Iris pigment epithelial cell (primary cell): ENCODE results near the gene ATL2.

DNA sequence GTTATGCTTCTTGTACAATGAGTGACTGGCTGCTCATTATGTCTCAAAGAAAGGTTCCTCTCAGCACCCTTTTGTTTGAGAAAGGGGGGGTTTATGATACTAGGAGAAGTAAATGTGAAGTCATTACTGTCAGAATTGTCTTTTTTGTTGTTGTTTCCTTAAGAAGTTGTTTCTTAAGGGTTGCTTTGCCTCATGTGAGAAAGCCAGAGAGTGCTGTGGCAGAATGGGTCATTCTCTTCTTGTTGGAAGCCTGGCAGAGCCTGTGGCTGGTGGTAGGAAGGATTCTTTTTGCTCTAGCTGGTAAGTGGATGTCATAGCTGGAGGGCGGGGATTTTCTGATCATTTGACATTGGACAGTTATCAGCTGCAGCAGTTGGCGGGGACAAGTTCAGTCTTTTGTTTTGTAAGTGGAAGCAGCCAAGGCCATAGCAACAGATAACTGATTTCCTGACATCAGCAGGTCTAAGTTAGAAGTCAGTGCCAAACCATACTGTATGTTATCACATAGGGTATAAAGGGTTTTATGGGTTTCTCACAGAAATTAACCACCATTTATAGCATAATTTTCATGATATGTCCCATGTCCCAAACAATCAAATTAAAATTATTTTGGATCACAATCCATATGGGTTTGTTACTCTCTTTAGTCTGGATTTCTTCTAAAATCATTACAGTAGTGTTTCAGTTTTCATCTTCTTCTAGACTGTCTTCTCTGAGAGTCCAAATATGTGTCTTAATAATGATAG lies 5.4 kb upstream of the RMDN2 start:
- RRBS = no CpG with 5 or more reads among the region's 2 CpGs

- RRBS = no CpG with 5 or more reads among the region's 10 CpGs
Measured at GRCh38 chr2:37923679-37924078, 1.4 kb upstream of the RMDN2 start.

GRCh38 chr2:38075661-38075885 lies 378 bp downstream of the CYP1B1 start:
- RRBS = 3% methylated on average over 9 of the region's 20 CpGs

DNA sequence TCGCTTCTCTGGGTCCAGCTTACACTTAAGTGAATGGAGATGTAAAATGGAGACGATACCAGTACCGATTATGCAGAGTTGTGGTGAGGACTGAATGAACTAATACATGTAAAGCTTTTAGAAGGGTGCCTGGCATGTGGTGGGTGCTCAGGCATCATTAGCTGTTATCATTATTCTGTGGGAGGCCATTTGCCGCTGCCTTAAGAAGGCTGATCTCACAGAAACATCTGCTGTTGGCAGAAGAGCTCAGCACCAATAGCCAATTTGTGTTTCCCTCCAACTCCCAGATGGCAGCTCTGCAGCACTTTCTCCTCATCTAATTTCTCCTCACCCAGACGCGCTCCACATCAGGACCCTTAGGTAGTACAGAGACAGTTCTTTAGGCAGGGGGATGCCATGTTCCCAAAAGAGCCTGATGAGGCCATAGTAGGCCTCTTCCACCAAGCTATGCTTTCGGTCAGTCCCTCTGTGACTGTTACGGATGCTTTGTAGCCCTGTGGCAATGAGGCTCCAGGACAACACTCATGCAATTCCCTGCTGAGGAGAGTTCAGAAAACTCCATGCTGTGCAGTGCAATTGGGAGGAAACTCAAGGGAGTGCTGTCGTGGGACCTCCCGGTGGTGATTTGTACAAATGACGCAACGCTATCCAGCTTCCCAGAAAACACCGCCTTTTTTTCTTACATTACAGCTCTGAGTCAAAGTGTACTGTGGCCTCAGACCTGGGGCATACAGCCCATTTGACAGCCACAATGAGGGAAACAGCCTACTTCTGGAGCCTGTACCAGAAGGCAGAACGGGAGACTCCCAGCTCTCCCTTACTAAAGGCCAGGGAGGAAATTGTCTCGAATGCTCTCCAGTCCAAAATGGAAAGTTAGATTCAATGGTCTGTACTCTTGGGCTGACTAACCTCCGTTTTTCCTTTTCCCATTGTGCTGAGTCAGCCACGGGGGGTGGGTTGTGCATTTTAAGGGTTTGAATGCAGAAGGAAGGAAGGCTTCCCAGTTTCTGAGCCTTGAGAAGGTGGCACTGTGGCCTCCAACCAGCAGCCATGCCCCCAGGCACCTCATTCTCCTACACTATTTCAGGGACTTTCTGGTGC lies 16.1 kb upstream of the CYP1B1 start:
- RRBS = no CpG with 5 or more reads among the region's 17 CpGs

GRCh38 chr2:38171330-38171756 lies 95.4 kb upstream of the CYP1B1 start:
- RRBS = no CpG with 5 or more reads among the region's 1 CpG

DNA sequence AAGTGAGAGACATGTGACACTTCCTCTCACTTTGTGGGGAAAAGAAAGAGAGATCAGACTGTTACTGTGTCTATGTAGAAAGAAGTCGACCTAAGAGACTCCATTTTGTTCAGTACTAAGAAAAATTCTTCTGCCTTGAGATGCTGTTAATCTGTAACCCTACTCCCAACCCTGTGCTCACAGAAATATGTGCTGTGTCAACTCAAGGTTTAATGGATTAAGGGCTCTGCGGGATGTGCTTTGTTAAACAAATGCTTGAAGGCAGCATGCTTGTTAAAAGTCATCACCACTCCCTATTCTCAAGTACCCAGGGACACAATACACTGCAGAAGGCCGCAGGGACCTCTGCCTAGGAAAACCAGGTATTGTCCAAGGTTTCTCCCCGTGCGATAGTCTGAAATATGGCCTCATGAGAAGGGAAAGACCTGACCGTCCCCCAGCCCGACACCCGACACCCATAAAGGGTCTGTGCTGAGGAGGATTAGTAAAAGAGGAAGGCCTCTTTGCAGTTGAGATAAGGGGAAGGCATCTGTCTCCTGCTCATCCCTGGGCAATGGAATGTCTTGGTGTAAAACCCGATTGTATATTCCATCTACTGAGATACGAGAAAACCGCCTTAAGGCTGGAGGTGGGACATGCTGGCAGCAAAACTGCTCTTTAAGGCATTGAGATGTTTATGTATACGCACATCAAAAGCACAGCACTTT lies 99.2 kb downstream of the ATL2 start:
- RRBS = no CpG with 5 or more reads among the region's 12 CpGs

DNA sequence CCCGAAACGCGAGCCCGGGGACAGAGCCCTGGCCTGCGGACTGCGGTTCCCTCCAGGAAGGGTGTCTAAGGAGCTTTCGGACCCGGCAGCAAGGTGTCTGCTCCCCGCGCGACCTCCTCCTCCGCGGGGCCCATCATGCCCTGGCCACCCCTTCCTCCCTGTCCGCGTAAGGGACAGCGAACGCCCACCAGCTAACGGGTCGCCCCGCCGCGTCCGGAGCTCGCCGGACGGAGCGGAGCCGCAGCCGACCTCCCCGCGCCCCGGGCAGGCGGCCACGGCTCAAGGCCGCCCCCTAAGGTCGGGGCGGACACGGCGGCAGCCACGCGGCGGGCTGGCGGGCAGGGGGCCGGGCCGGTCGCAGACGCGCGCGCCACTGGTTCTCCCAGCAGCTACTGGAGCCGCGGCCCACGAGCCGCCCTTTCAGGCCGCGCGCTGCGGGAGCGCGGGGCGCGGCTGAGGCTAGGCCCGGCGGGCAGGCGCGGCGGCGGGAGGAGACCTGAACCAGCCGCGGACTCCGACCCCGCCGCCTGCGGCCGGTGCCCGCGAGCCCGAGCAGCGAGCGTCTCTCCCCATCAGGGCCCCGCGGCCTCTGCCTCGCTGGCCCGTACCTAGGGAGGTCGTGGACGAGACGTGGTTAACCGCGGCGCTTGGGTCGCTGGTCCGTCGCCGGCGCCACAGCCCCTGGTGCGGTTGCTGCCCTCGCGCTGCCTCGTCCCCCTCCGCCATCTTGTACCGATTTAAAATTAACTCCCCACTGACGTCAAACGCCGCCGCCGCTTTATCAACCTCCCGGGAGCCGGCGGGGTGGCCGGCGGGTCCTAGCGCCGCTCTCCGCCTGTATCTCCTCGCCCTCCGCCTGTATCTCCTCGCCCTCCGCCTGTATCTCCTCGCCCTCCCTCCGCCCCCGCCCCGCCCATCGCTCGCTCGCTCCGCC lies at the start of gene ATL2:
Gene ATL2 (minus strand): TSS at position 739 of the 934 bp plus-strand sequence.
- RRBS = 2% methylated on average over 35 of the region's 126 CpGs

DNA sequence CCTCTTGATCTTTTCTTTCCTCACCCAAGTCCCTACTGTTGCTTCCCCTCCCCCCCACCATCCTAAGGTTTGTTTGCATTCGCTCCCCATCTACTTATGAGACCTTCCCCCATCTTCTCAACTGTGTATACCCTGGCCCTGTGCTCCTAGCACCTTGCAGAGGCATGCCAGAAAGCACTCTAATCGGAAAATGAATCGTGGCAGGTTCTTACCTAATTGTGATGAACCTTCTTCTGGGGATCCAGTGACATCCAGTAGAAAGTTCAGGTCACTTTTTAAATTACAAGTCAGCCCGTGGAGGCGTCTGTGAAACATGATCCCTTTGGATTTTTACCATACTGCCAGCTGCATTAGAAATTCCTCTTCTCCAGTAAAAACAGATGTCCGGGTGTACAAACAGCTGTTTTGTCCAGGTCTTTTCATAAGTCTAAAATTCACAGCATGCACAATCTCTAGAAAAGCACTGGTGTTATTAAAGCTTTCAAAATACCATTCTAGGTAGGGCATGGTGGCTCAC lies 795 bp upstream of the ATL2 start:
- RRBS = no CpG with 5 or more reads among the region's 6 CpGs

GRCh38 chr2:38443242-38443733 lies 66.2 kb upstream of the ATL2 start:
- RRBS = no CpG with 5 or more reads among the region's 5 CpGs

DNA sequence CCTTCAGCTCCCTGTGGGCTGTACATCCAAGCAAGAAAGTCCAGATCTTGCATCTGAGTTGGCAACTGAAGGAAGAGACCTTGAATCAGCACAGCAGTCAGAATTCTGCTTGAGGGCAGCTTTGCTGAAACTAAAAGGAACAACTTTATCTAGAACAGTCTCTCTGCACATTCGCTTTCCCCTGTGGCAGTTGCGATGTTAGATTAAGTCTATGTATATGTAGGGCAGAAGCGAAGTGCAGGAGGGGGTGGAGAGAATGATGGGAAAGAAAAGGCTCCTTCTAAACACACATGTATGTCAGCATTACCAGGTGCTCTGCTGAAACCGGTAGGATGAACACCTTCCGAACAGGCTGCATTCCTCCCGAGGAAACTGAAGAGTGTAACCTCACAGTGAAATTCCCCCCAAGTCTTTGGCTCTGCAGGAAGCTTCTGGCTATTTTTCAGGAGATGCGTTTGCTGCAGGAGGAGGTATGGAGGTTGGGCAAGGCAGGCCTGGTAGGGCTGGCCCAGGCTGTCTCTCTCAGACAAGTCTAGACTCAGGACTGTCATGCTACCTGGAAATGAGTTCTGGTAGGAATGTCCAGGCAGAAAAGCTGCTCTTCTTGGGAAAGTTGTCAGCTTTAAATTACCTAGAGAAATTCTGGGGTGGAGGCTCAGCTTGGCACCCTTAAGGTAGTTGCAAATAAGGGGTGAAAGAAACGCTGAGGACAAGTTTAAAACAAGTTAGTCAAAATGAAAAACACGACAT lies 70.0 kb upstream of the ATL2 start:
- RRBS = no CpG with 5 or more reads among the region's 9 CpGs

- RRBS = no CpG with 5 or more reads among the region's 1 CpG
Measured at GRCh38 chr2:38591020-38591308, 11.8 kb downstream of the HNRNPLL start.

GRCh38 chr2:38603122-38603416 lies 341 bp upstream of the HNRNPLL start:
- RRBS = 2% methylated on average over 5 of the region's 31 CpGs

GRCh38 chr2:38611428-38611921 lies 8.7 kb upstream of the HNRNPLL start:
- RRBS = no CpG with 5 or more reads among the region's 5 CpGs

GRCh38 chr2:38665655-38666045 lies 264 bp upstream of the GALM start:
- RRBS = no CpG with 5 or more reads among the region's 7 CpGs

- RRBS = no CpG with 5 or more reads among the region's 1 CpG
Measured at GRCh38 chr2:38702562-38702848, 36.6 kb downstream of the GALM start.

- RRBS = no CpG with 5 or more reads among the region's 9 CpGs
Measured at GRCh38 chr2:38723055-38723724, 28.0 kb downstream of the SRSF7 start.

DNA sequence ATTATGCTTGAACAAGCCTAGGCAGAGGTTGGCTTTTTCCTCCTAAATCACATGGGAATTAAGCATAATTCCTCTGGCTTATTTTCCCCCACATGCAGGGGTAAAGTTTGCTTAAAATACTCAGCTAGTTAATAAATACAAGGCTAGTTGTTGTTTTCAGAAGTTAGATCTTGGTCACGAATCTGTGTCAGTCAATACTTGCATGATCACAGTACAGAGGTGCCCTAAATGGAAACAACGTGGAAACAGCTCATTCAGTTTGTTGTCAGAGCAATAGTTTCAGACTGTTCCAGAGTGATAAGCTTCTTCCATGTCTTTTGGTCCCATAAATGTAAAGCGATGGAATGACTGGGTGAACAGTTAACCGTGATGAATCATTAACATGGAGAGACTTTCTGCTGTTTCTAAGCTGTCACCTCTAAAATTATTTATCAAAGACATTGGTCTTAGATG lies 16.5 kb downstream of the GEMIN6 start:
- RRBS = no CpG with 5 or more reads among the region's 4 CpGs

DNA sequence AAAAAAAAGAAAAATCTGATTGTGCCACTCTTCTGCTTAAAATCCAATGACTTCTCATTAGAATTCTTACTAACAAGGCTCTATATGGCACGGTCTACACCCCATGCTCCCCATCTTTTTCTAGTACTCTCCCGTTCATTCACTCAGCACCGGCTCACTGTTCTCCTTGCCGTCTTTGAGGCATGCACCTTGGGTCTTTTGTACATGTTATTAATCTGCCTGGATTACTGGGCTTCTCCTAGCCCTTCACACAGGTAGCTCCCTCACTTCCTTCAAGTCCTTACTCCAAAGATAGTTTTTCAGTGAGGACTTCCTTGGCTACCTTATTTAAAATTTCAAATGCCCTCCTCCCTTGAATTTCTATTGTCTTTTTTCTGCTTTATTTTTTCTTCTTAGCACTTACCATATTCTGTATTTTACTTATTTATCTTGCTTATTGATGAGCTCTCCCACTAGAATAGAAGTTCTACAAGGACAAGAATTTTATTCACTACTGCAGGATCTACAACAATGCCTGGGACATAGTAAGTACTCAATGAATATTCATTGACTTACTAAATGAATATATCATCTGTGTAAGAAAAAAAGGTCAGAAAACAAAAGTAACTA lies 26.1 kb downstream of the DHX57 start:
- RRBS = no CpG with 5 or more reads among the region's 4 CpGs

DNA sequence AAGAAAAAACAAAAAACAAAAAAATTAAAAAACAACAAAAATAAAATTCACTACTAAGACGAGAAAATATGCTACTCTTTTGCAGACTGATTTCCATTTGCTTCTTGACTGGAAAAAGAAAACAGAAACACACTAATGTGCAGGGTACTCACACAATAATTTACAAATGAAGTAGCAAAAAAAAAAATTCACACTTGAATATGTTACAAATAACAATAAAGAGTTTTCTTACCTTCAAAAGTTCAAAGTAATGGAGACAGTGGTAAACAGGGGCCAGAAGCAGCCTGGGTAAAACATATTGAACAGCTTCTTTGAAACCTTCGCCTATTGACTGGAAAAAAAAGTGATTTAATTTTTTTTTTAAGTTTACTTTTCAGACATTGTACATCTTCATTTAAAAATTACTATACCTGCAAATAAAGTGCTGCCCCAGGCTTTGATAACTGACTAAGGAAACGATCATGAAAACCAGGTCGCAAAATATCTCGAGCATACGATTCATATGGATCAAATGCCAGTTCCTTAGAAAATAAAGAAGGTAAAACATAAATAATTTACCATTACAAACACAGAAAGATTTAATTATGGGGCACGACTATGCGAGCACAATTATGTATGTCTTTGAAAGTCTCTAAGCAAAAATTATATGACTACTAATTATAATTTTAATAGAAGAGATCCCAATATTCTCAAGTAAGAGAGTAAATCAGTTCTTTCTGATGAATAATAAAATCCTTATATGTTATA lies 85.7 kb downstream of the SOS1 start:
- RRBS = no CpG with 5 or more reads among the region's 8 CpGs

DNA sequence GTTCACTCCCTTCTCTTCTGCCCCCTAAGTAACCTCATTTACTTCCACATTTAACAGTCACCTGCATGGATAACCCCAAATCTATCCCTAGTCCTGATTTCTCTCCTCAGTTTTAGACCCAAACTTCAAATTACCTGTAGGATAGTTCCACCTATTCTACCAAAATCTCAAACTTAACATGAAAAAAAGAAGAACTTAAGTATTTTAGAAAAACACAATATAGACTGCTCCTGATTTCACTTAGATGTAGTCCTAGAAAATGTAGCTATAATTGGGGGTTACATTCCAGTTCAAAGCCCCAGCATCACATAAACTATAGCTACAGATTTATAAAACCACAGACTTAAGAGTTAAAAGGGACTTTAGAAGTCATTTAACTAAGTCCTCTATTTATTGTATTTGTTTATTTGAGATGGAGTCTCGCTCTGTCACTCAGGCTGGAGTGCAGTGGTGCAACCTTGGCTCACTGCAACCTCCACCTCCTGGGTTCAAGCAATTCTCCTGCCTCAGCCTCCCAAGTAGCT lies 50.3 kb downstream of the SOS1 start:
- RRBS = no CpG with 5 or more reads among the region's 1 CpG